Mesangial cell (primary cell): ENCODE measurements around a stretch of chr16.

GRCh38 chr16:87947693-87948582 is 3.3 kb upstream of the BANP start:
- RAMPAGE, long total RNA: no peak

- RAMPAGE, long total RNA: no peak
Observed at GRCh38 chr16:87948957-87949402, 2.3 kb upstream of the BANP start.

DNA sequence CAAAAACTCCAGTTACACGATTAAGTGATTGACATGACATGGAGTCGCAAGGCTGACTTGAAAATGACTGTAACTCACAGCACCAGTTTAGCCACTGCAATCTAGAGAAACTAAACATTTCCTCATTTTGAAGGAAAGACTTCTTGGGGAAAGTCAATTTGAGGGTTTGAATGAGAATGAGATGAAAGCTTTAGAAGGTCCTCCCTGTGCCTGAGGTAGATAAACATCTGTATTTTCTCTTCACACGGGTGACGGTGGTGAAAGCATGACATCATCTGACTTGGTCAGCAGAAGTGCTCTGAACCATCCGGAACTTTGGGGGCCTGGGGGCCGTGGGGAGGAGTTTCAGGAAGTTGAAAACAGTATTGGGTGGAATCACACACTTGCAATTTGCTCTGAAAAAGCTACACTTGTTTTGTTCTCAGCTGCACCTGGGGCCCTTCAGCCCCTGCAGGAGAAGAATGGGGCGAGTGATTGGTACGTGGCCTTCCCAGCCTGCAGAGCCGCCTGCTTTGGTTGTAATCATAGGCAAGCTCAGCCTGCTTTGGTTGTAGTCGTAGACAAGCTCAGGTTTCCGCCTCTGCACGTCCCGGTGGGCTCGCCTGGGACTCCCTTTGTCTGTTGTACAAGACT is 5.0 kb downstream of the BANP start:
- RAMPAGE, long total RNA: no peak

GRCh38 chr16:87963166-87963861 is 12.1 kb downstream of the BANP start:
- RAMPAGE, long total RNA: no peak

- RAMPAGE, long total RNA: no peak
Observed at GRCh38 chr16:87966453-87966897, 15.2 kb downstream of the BANP start.

DNA sequence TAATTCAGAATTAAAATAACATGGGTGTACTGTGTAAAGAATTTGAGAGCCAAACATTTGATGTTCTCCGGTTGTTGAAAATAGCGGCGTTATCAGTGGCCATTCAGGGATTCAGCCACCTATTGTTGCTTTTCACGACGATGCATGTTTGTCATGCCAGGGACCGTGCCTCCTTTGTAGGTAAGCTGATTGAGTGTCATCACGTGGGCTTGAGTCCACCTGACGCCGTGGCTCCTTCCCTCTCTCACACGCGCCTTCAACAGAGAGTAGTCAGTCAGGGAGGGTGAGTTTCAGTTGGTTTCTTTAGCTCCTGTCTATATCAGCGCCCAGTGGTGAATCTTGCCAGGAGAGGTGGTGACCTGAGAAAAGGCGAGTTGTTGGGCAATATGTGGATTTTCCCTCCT is 31.1 kb downstream of the BANP start:
- RAMPAGE, long total RNA: no peak

DNA sequence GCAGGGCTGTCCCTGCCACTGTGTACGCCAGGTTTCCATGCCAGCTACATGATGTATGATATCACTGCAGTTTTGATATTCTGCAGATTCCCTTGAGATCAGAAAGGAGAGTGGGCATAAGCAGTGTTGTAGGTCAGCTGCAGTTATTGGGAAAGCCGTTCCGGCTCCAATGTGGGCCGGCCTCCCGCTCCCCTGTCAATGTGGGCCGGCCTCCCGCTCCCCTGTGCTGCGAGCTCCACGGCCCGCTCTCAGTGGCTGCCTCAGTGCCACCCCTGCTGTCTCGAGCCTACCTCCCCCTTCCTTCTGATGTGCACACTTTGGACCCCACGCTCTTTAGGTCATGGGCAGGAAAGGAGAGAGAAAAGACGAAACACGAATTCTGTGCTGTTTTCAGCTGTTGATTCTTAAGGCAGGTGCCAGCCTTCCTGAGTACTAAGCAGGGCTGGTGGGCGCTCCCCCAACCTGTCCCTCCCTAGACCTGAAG is 31.6 kb downstream of the BANP start:
- RAMPAGE, long total RNA: no peak

GRCh38 chr16:88012988-88013656 is 61.9 kb downstream of the BANP start:
- RAMPAGE, long total RNA: no peak

DNA sequence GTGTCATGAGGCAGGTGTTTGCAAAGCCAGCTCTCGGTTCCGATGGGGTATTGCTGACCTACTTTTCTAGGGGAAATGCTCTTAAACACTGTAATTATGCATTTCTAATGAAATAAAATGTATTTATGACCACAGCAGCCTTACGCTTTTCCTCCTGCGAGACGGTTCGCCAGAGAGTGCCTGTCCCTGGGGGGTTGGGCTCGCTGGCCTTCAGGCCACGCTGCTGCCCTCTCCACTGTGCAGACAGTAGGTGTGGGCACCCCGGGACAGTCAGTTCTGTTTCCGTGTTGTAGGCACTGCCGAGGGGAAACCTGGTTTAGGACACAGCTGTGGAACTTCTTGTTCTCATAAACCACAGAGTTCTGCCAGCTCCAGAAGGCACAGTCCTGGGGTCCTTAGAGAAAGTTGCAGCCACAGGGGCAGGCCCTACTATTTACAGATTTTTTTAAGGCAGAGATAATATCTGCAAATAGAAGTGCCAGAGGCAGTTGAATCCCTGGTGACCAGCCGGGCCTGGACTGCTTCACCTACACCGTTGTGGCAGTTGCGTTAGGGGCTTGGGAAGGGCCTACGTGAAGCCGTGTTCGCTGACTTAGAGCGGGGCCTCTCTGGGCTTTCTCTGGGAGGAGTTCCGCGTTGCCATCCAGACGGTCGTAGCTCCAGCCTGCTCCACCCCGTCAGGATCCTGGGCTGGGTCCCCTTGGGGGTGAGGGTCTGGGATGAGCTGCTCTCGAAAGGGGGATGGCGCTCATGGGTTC is 126.1 kb downstream of the BANP start:
- RAMPAGE, long total RNA: no peak

- RAMPAGE, long total RNA: no peak
Observed at GRCh38 chr16:88100615-88101517, 149.6 kb downstream of the BANP start.

DNA sequence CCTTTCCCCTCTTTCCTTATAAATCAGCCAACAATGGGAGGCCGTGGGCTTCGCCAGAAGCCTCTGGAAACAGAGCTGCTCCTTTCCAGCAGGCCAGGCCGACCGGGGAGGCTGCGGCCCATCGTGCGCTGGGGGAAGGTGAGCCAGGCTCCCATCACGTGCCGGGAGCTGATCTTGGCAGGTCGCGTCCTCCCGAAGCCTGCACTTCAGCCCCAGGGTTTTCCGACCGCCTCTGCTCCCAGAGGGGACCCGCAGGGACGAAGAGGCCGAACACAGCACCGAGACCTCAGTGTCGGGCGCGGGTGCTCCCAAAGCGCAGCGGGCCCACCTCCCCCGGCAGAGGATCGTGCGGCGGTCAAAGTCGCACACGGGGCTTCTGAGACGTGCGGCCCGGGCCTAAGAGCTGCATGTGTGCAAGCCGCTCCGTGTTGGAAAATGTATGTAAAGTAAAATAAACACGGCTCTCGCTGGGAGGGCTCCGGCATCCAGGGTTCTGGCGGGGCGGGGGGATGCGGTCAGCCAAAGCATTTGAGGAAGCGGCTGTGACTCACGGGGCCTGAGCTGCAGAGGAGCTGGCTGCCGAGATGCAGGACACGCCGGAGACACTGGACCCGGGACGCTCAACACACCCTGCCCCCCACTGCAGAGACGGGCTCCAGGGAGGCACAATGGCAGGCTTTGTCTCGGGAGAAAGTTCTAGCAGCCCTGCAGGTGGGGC is 196.3 kb upstream of the ZNF469 start:
- RAMPAGE, long total RNA: no peak

GRCh38 chr16:88232333-88233249 is 150.2 kb upstream of the ZNF469 start:
- RAMPAGE, long total RNA: no peak

DNA sequence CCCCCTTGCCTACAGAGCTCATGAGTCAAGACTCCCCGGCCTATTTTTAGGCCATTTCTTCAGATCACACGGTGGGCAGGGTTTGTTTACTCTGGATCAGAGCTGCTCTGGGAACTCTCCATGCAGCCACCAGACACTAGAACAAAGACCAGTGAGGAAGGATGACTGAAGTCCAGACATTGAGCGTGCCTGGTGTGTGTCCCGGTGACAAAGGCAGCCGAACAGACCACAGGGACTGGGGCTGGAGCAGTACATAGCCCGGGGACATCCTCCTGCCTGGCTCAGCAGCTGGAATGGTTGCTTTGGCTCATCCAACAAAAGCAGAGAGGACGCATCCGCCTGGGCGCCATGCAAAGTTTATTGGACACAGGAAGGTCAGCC is 137.1 kb upstream of the ZNF469 start:
- RAMPAGE, long total RNA: no peak

- RAMPAGE, long total RNA: no peak
Observed at GRCh38 chr16:88306671-88307402, 75.9 kb upstream of the ZNF469 start.

- RAMPAGE, long total RNA: no peak
Observed at GRCh38 chr16:88315578-88316328, 67.0 kb upstream of the ZNF469 start.

DNA sequence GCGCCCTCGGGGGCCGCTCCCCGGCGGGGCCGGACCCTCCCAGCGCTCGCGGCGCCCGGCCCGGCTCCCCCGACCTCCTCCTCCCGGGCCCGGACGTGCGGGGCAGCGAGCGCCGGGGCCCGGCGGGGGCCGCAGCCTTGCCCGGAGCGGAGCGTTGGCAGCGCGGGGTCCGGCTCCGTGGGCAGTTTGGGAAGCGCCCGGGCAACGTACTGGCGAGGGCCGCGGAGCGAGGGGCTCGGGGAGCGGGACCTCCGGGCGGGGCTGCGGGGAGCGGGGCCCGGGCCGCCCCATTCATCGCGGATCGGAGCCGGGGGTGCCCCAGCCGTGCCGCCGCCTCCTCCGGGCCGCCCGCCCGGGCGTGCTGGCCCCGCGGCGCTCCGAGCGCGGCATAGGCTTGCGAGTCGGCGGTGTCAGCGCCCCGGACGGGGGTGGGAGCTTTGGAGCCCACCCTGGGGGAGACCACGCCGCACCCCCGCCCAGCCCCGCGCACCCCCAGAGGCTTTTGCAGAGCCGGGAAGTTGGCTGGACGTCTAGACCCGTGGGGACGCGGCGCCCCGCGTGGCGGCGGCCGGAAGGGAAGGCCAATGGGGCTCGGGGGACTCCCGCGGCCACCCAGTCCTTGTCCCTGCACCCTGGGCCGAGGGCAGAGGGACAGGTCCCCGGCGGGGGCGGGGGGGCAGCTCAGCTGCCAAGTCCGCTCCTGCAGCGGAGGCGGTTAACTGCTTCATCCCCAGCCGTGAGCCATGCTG is 783 bp downstream of the ZNF469 start:
- RAMPAGE, long total RNA: no peak

DNA sequence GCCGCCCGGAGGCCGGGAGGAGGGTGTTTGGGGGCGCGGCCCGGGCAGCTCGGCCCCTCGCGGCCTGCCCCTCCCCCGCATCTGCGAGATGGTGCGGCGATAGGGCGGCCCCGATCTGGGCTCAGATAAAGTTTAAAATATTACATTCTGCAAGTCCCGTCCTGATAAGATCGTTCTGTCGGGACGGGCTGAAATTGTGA is 722 bp downstream of the ZFPM1 start:
- RAMPAGE, long total RNA: no peak

DNA sequence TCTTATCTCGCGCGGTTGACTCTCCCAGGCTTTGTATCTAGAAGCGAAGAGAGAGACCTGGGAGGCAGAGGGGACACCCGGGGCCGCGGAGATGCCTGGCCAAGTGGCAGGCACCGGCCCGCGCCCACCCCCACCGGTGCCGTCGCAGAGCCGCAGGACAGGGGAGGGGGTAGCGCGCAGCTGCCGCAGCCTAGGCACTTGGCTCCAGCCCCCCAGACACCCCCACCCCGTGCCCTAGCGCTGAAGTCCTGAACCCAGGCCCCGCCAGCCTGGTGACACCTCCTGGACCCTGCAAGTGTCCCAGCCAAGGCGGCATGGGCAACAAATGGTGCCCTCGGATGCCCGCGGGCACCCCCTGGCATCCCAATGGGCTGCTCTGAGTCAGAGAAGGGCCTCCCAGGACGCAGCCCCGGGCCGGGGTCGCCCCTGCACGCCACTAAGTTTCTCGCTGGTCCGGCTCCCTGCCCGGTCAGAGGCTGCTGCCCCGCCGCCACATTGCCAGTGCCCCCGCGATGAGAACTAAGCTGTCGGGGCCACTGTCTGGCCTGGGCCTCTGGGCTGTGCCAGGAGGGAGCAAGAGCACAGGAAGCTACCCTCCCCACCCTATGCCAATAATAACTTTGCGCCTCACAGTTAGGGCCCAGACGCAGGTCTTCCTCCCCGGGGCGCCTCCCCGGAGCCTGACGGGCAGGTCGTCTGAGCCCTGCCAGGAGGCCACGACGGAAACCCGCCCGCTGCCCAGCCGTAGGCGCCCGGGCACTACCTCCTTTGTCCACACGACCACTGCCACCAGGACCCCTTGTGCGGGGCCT is 1.2 kb downstream of the ZFPM1 start:
- RAMPAGE, long total RNA: no peak

DNA sequence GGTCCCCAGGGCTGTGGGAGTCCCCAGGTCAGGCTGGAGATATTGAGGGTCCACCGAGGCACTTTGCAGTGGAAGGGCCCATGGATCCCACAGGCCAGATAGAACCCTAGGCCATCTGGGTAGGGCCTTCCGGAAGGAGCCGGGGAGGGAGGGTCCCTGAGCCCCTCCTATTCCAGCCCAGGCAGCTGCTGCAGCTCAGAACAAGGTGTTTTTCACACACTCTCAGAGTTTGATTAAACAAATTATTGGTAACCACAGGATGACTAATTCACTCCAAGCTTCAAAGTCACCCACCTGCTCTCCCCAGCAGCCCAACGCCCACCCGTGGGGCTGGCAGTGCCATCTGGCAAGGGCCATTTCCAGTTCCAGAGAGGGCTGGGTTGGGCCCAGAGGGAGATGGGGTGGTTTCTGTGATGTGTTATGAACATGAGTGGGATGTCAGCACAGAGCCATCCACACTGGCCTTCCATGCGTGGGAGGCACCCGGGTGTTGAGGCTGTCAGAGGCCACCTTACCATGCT is 3.8 kb downstream of the ZFPM1 start:
- RAMPAGE, long total RNA: no peak

- RAMPAGE, long total RNA: no peak
Observed at GRCh38 chr16:88470674-88471044, 17.6 kb downstream of the ZFPM1 start.